Hair follicle dermal papilla cell (primary cell): ENCODE measurements around a stretch of chr11.

GRCh38 chr11:128521629-128522071 is 65.7 kb downstream of the ETS1 start:
- CAGE, long polyA plus RNA: no peak

- CAGE, long polyA plus RNA: no peak
Observed at GRCh38 chr11:128525382-128525871, 61.9 kb downstream of the ETS1 start.

DNA sequence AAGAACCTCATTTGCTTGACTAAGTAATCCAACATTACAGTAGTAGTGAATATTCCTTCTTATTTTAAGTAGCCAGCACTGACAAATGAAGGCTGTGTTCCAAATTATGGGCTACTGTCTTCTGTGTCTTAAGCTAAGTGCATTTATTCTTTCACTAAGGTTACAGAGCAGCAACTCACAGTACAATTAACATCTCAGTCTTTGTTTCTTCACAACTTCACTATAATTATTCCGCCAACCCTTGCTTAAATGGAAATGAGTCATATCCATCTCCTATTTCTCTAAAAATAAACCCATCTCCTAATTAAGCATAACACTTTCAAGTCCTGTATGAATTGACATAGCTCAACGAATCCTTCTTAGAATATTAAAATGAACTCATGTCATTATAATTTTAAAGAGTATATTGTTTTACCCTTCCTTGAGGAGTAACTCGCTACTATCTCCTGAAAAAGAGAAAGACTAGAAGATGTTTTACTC is 6.7 kb downstream of the ETS1 start:
- CAGE, long polyA plus RNA: no peak

- CAGE, long polyA plus RNA: no peak
Observed at GRCh38 chr11:128582942-128583385, 4.4 kb downstream of the ETS1 start.

DNA sequence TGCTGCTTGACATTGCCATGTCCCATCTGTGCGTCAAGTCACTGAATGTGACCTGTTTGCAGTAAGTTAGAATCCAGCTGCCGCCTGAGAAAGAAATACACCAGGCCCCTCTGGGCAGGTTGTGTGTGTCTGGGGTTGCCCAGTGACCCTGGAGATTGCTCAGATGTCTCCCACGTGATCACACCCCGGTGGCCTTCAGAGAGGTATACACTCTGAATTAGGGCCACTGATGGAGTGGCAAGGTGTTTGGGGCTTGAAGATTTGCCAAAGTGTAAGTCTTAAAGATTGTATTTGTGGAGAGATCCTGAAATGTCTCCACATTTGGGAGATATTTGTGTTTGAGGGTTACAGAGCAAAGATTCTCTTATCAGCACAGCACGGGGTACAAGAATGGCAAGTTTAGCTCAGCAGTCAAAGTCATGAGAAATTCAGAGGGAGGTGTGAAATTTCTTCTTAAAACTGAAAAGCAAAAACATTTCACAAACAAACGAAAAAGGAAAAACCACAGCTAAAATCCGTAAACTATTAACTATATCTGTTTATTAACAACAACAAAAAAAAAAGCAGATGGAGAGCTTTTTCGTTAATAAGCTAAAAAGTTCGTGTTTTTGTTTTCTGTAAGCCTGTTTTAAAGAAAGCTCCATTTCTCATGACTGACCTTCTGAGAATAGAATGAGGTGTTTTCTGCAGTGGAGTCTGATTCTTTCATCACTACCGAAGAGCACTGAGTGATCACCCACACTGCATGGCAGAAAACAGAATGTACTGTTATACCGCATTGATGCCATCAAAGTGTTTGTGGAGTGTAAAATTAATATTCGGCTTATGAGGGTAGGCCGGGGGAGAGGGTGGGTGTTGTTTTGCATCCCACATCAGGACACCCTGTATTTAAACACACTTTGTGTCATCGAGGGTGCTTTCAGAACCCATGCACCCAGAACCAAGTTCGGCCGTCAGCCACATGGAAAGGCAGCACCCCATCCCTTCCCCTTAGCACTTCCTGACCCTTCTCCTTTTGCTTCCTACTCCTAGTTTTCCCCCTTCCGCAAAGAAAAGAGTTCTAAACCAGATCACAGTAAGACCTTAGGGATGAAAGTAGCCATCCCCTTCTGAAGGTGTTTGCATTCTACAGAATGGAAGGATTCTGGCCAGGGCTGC is 41.1 kb upstream of the ETS1 start:
- CAGE, long polyA plus RNA: no peak

GRCh38 chr11:128630313-128630705 is 43.0 kb upstream of the ETS1 start:
- CAGE, long polyA plus RNA: no peak

GRCh38 chr11:128685921-128686694 is 7.8 kb upstream of the FLI1 start:
- CAGE, long polyA plus RNA: no peak

- CAGE, long polyA plus RNA: no peak
Observed at GRCh38 chr11:128686695-128687207, 7.1 kb upstream of the FLI1 start.

DNA sequence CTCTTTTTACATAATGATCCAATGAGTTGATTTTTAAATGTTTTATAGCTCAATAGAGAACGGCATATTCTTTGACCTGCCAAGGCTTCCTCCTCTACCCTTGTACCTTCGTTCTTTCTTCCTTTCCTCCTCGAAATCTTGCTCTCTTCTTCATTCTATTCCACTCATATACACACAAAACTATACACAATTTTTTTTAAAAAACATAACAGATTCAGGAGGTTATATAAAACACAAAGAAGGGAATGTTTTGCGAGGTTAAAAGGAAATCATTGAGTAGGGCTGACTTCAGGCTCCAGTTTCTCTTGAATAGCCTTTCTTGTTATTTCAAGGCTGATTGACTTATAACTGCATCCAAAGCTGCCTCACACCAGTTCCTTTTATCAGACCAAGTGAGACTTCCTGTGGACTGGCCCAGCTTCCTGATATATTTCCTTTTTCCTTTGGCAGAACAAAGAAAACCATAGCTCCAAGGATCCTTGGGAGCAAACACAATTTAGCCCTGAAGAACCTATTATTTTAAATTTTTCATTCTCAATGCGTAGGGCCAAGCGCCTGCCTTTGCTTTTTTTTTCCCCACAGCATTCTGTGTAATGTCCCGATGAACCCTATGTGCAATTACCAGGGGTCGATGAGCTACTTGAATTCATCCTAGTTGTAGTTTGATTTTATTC is 11.6 kb downstream of the FLI1 start:
- CAGE, long polyA plus RNA: no peak

- CAGE, long polyA plus RNA: no peak
Observed at GRCh38 chr11:128836174-128836720, 30.8 kb downstream of the KCNJ1 start.

- CAGE, long polyA plus RNA: no peak
Observed at GRCh38 chr11:128891834-128892431, 777 bp downstream of the KCNJ5 start.

- CAGE, long polyA plus RNA: no peak
Observed at GRCh38 chr11:128928445-128928943, 14.2 kb downstream of the TP53AIP1 start.

- CAGE, long polyA plus RNA: no peak
Observed at GRCh38 chr11:129021391-129021655, 78.7 kb upstream of the TP53AIP1 start.

- CAGE, long polyA plus RNA: no peak
Observed at GRCh38 chr11:129221881-129222306, 29.8 kb upstream of the ARHGAP32 start.

DNA sequence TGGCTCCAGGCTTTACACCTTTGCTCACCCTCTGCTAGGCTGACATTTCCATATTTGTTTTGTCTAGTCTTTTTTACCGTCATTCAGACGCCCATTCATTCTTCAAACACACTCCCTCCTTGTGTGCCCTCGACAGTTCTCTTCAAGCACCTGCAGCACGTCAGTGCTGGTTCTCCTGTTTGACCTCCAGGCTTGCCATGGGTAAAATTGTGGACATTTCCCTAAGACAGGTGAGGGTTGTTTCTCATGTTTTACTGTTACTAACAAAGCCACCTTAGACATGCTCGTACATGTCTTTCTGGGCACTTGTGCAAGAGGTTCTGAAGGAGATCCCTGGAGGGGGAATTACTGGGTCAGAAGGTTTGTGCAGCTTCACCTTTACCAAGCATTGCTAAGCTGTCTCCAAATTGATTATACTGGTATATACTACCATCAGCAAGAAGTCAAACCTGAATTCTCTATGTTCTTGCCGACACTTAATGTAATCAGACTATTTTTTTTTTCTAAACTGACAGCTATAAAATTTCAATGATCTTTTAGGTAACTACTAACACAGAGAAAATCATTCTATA is 189.7 kb upstream of the TMEM45B start:
- CAGE, long polyA plus RNA: no peak

GRCh38 chr11:129695618-129695935 is 120.1 kb upstream of the TMEM45B start:
- CAGE, long polyA plus RNA: no peak

GRCh38 chr11:129853746-129854296 is 38.2 kb downstream of the TMEM45B start:
- CAGE, long polyA plus RNA: no peak

GRCh38 chr11:129905608-129906027 is 10.2 kb upstream of the NFRKB start:
- CAGE, long polyA plus RNA: no peak

DNA sequence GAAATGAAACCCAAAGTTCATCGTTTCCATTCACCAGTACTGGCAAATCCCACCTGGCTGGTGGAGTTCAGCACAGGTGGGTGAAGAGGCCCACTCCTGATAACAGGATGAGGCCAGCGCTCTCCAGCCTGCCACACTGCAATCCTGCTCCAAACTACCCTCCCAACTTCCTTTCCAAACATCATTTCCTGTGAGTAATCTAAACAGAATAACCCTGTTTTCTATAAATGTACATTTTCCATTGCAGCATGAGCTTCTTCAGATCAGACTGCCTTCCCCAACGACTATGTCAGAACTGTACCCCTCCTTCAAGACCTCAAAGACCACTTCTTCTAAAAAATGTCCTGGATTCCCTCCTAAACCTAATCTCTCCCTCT is 15.9 kb upstream of the NFRKB start:
- CAGE, long polyA plus RNA: no peak

GRCh38 chr11:130001205-130001930 is 1.3 kb downstream of the PRDM10 start:
- CAGE, long polyA plus RNA: no peak